Measurements from ENCODE around the genes TLCD4 and SNX7.

GRCh38 chr1:94926142-94926791, 643 bp downstream of the CNN3 start:
- PRO-cap, result bidirectional peak, plus-strand start at chr1:94926360, minus-strand start at chr1:94926291
- RRBS, result under 1% methylated on average over 32 of the region's 67 CpGs

DNA sequence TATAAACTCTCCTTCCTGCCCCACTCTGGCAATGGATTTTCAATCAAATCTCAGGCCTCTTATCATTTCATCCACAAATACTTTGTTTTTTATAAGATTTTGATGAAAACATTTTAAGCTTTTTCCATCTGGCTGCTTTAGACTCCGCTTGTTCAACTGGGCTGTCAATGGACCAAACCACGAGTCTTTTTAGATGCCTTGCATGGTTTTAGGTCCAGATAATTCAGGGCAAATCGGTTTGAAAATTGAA, 46.3 kb upstream of the CNN3 start:
- PRO-cap, result no peak
- RRBS, result no CpG with 5 or more reads among the region's 3 CpGs

DNA sequence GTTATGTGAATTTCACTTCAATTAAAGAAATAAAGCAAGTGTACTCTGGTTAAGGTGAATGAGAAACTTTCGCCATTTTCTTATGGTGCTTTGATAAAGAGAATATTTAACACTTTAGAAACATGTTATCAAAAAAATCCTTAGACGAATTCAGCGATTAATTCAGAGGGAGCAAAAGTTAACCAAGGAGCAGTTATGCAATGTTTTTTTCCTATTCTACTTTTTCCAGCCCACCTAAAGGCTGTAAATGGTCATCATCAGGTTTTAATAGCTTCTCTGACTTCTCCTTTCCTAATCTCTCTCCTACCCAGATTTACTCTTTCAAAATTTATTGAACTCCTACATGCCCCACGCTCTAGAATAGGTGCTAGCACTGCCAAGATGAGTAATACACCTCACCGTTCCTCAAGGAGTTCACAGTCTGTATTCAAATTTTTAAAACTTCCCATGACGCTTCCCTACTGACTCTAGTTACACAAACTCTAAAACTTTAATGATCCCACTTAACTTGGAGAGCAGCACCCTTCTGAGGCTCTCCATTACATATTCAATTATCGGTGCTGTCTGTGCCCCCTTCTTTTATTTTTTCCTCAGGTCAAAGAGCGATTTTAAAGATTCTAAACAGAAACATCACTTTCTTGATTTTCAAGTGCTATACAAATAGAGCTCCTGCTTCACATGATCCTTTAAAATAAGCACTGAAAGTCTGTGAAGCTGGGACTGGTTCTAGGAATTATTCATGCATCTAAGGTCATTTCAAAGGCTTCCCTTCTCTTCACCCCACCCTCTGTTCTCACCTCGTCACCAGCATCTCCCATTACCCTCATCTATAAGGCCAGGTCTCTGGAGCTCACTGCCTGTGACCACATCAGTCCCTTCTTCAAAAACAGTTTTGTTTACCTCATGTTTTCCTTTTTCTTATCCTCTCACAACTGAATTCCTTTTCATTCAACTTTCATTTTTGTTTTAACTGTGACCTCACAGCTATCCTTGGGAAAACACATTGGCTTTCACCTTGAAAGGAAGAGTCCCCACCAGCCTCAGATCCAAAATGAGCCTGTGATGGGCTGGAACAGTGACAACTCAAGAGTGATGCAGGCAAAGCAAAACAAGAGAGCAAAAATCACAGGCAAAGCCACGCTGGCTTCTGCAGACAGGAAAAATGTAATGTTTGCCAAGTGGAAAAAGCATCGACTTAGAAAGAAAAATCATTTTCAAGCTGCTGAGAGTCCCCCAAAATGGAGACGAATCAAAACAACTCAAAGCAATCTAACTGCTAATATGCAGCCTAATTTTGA, 51.4 kb downstream of the ALG14 start:
- PRO-cap, result no peak
- RRBS, result no CpG with 5 or more reads among the region's 12 CpGs

DNA sequence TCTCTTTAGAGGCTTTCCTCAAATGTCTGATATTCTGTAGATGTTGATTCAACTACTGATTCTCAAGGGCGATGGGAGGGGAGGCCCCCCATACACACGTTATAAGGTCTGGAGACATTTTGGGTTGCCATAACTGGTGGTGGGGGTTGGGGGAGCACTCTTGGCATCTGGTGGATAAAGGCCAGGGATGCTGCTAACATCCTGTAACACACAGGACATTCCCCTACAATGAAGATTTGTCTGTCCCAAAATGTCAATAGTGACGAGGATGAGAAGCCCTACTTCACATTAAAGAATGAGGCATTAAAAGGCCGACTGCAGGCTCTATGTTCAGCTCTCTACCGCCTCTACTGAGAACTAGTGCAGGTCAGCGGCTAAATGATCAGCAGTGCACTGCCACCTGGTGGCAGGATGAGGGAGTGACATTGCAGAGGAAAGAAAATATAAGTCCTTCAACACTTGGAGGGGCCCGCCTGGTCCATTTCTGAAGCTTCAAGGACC, 29.5 kb downstream of the ALG14 start:
- PRO-cap, result no peak
- RRBS, result no CpG with 5 or more reads among the region's 7 CpGs

DNA sequence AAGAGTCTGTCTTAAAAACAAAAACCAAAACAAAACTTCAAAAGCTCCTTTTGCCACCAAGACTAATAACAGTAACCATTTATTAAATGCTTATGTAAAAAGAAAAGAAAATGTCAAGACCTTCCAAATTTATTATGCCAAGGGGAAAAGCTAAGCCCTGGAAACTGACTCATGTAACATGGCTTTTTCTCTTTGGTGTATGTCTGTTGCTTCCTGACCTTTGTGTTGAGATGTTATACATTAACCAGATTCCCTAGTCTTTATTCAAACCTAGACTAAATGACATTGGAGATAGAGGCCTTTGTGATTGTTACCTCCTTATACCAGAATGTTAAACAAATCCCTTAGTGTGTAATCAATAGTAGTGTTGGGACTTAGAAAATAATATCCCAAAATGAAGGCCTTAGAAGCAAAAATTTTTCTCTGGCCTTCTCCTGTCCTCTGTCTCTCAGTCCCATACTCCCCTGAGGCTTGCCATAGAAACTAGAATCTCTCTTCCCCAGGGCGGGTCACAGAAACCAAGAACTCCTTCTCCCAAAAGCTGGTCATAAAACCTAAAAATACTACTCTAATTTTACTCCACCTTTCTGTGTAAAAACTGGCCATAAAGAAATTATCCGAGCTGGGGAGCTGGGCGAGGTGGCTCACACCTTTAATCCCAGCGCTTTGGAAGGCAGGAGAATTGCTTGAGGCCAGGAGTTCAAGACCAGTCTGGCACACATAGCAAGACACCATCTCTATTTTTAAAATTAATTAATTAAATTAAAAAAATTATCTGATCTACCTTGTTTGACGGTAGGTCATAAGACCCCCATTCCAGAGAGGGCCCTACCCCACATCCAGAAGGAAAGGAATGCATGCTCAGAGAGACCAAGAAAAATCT, 3.2 kb downstream of the ALG14 start:
- PRO-cap, result no peak
- RRBS, result no CpG with 5 or more reads among the region's 5 CpGs

- PRO-cap, result unidirectional peak, plus-strand start at chr1:95117148; bidirectional peak, plus-strand start at chr1:95117386, minus-strand start at chr1:95117296
- RRBS, result 1% methylated on average over 49 of the region's 116 CpGs
These were observed at the start of gene TLCD4 for GRCh38 chr1:95117066-95118073. TSS of gene TLCD4 (plus strand) at chr1:95117355.

DNA sequence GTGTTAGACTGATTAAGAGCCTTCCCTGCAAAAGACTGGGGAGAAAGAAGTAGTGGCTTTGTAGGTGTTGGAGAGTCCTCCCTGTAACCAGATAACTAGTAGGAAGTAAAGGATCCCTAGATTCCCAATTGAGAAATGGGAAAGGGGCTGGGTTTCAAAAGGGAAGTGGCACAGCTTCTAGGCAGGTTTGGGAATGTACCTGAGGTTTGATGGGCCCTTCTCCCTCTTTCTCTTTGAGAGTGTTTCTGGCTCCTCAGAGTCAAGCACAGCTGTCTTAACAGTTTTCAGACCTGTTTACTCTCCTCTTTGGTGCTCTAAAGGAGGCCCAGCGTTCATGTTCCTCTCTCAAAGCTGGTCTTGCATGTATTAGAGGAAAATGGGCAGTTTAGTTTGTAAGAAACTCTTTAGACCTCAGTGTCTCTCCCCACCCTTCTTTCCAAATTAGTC, 2.3 kb downstream of the TLCD4 start:
- PRO-cap, result no peak
- RRBS, result no CpG with 5 or more reads among the region's 1 CpG

GRCh38 chr1:96425463-96425852, 296.1 kb upstream of the PTBP2 start:
- PRO-cap, result no peak
- RRBS, result no CpG with 5 or more reads among the region's 4 CpGs

DNA sequence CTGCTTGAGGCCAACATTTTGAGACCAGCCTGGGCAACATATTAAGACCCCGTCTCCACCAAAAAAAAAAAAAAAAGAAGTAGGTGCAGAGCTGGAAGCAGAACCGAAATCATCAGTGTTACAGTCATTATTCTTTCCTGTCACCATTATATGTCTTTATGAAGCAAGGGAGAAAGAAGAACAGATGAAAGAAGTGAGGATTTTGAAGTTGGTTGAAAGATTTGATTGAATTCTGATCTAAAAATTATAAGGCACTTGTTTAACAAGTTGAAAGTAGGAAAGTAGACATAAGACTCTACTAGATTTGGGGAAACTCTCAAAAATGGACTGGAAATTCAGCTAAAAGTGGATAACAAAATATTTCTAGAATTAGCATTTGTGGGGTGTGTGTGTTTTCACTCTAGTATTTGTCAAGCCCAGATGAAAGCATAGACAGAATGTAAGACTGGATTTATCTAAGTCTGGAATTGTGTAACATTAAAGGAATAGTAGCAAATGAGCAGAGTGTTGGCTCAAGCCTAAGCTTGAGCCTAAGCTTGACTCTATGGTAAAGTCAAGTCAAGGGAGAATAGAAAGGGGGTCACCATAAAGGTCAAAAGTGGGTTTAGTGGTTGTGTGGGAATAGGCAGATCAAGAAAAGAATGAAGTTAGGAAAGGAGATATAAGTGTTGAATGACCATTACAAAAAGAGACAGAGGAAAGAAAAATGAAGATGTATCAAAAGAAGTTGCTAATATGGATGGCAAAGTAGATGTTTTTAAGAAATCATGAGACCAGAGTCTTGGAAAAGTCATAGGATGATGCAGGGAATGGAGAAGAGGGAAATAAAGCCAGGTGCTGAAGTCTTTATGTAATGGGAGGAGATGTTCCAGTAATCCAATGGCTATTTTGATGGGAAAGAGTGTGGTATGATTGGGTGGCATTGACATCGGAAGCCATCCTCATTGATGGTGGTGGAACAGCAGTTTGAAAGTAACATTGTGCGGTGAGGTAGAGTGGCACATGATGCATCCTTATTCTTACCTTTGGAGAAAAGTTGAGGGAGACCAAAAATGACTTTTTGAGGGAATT, 75.0 kb downstream of the PTBP2 start:
- PRO-cap, result no peak
- RRBS, result no CpG with 5 or more reads among the region's 4 CpGs

- PRO-cap, result no peak
- RRBS, result no CpG with 5 or more reads among the region's 3 CpGs
These were observed 273.9 kb downstream of the PTBP2 start for GRCh38 chr1:96995390-96995998.

DNA sequence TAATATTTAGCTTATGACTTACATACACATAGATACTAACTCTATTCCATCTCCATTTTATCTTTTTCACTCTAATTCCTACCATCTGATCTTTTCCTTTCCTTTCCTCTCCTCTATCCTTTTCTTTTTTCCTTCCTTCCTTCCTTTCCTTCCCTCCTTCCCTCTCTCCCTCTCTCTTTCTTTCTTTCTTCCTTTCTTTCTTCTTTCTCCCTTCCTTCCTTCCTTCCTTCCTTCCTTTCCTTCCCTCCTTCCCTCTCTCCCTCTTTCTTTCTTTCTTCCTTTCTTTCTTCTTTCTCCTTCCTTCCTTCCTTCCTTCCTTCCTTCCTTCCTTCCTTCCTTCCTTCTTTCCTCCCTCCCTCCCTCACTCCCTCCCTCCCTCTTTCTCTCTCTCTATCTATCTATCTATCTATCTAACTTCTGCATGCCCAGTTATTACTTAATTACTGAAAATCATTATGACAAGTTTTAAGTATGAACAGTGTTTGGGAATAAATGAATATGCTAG, 409.0 kb downstream of the PTBP2 start:
- PRO-cap, result no peak

GRCh38 chr1:97286698-97287107, 565.1 kb downstream of the PTBP2 start:
- PRO-cap, result no peak
- RRBS, result no CpG with 5 or more reads among the region's 10 CpGs

DNA sequence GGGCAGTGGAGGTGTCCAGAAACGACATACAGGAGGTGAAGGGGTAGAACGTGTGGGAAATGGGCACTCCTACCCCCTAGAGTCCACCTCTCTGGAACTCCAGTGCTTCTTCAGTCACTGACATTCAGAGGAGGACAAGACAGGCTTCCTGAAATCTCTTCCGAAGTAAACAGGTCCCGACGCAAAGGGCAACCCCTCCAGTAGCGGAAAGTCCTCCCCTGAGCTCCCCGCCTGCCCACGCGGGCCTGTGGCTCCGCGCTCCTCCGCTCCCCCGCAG, 423 bp downstream of the DPYD start:
- PRO-cap, result bidirectional peak, plus-strand start at position 113 of the sequence, minus-strand start at position 136 of the sequence
- RRBS, result no CpG with 5 or more reads among the region's 13 CpGs

DNA sequence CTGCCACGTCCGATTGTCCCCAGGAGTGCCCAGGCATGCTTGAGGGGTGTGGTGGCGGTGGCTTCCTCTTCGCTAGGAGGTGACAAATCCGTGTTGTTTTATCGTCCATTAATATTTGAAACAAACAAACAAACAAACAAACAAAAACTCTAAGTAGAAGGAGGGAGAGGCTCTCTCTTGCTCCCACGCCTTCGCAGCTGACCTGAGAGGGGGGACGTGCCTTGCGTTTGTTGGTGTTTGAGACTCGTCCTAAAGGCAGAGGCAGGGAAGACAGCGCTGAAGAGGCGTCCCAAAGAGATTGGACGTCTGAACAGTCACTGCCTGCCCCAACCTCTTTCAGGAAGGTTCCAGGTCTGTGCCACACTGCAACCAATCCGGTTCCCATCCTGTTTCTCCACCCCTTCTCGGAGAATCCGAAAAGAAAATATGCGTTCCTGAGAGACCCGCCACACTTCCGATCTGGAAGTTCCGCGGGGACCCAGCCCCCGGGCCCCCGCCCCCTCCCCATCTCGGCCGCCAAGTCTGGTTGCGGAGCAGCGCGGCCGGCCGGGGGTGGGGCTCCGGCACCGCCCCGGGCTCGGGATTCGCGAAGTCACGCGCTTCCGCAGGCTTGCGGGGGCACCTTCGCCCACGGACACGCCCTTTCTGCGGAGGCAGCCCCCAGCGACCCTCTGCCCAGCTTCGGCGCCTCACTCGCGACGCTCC, 124.3 kb upstream of the DPYD start:
- PRO-cap, result bidirectional peak, plus-strand start at position 449 of the sequence, minus-strand start at position 314 of the sequence; bidirectional peak, plus-strand start at position 548 of the sequence, minus-strand start at position 468 of the sequence
- RRBS, result 5% methylated on average over 8 of the region's 51 CpGs

GRCh38 chr1:98045816-98046389, 125.1 kb upstream of the DPYD start:
- PRO-cap, result unidirectional peak, minus-strand start at chr1:98046224
- RRBS, result no CpG with 5 or more reads among the region's 45 CpGs

GRCh38 chr1:98049436-98049754, 128.6 kb upstream of the DPYD start:
- PRO-cap, result no peak
- RRBS, result no CpG with 5 or more reads among the region's 17 CpGs

DNA sequence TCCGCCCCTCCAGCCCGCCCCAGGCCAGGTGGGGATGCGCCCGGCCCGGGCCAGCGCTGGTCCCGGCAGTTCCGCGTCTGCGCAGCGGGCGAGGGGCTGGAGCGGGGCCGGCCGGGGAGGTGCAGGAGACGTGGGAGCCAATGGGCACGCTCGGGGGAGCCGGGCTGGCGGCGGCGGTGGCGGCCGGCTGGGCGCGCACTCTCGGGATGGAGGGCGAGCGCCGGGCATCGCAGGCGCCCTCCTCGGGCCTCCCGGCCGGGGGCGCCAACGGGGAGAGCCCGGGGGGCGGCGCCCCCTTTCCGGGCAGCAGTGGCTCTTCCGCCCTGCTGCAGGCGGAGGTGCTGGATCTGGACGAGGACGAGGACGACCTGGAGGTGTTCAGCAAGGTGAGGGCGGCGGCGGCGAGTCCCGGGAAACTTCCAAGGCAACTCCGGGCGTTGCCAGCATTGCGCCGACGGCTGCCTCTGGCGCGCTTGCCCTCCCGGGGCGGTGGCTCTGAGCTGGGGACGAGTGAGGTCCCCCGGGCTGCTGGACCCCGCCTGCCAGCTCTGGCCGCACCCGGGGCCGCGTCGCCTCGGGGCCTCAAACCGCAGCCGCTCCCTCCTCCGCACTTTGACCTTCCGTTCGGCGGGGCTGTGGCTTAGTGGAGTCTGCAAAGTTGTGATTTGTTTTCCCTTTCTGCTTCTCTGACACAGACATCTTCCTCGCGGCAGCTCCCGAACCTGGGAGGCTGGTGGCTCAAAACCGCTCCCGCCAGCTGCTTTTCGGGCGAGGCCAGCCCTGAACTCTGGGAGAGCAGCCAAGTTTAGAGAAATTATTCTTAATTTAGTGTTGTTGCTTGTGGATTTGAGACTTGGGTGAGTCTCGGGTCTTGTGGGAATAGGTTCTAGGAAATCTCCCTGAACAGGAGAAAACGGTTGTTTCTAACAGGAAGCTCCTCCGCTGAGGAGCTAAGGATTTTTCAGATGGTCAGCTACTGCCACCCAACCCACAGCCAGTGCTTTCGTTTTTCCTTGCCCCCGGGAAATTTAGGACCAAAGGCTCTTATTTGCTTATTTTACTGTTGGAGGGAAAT, at the start of gene SNX7:
TSS of gene SNX7 (plus strand) at position 196 of the 1,075 bp plus-strand sequence.
- PRO-cap, result bidirectional peak, plus-strand start at position 147 of the sequence, minus-strand start at position 36 of the sequence; bidirectional peak, plus-strand start at position 668 of the sequence, minus-strand start at position 735 of the sequence
- RRBS, result under 1% methylated on average over 36 of the region's 87 CpGs

DNA sequence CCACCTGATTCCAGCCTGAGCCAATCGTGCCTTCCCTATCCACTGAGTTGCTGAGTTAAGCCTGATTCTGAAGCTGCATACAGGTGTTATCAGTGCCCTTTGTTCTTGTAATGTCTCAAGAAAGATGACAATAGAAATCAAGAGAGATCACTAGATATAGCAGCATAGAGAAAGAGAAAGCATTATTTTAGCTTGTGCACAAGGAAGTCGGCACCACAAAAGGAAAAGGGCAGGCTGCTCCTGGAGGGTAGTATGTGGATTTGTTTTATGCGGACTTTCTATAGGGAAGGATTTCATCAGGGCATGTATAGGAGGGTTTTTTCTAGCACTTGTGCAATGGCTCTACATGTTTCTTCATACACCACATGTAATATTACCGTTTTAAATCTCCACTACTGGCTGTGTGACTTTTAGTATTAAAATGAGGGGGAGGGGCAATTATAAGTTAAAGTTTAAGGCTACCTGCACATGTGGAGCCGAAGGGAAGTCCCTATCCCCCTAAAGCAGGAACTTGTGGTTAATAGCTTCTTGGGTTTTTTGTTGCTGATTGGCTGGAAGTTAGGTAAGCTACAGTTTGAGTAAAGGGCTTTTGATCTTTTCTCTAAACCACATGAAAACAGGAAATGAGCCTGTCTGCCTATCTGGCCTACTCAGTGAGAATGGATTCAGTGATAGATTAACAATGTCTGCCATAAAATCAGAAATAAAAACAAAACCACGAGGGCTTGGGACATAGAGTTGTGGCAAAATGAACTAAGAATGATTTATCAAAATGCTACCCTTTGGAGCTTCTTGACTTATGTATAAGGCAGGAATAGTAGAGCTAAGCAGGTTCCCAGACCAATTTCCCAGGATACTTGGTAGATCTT, 133.3 kb downstream of the PLPPR5 start:
- PRO-cap, result no peak
- RRBS, result no CpG with 5 or more reads among the region's 6 CpGs

DNA sequence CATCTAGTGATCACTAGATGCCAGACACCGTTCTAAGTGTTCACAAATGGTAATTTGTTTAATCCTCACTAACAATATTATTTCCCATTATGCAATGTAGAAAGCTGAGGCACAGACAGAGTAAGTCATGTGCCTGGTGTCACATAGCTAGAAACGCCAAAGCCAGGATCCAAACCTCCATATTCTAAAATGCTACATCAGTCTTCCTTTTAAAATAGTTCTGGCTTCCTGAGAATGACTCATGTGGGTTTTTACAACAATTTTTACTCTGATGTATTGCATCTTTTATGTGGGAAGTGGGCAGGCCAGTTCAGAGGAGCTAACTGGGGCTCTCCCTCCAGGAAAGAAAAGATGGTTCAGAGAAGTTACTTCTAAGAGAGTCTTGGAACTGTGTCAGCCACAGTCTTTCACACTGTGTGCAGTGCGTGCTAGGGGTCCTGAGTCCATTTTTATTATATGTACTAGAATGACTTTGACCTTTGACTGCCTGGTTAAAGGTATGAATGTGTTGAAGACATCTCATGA, 177.4 kb downstream of the PLPPR4 start:
- PRO-cap, result no peak
- RRBS, result no CpG with 5 or more reads among the region's 3 CpGs

- PRO-cap, result no peak
- RRBS, result no CpG with 5 or more reads among the region's 2 CpGs
These were observed 18.2 kb downstream of the PALMD start for GRCh38 chr1:99664050-99664486.

All from MCF 10A (cell line).